ENCODE data around the genes CD3G, KMT2A, MFRP, TRIM29 and ARHGEF12.

GRCh38 chr11:118305577-118306290 lies 1.2 kb downstream of the CD3E start:
- PRO-cap = no peak

DNA sequence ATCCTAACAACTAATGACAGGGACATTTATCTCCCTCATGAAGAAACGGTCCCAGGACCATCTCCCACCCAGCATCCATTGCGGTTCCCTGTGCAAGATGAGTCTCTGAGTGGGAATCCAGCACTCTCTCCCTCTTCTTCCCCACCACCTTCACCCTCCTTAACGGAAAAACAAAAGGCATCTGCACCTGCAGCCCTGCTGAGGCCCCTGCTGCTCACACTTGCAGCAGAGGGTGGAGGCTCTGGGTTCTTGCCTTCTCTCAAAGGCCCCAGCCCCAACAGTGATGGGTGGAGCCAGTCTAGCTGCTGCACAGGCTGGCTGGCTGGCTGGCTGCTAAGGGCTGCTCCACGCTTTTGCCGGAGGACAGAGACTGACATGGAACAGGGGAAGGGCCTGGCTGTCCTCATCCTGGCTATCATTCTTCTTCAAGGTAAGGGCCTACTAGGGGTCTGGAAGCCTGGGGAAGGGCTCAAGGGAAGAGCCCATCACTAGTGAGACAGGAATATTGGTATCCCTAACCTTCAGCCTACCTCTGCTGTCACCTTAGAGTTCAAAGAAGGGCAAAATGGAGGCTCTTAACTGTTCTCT lies at the start of gene CD3G:
CD3G (plus strand) TSS at position 296 of the 588 bp plus-strand sequence.
- PRO-cap = bidirectional peak, plus-strand start at position 312 of the sequence, minus-strand start at position 234 of the sequence

DNA sequence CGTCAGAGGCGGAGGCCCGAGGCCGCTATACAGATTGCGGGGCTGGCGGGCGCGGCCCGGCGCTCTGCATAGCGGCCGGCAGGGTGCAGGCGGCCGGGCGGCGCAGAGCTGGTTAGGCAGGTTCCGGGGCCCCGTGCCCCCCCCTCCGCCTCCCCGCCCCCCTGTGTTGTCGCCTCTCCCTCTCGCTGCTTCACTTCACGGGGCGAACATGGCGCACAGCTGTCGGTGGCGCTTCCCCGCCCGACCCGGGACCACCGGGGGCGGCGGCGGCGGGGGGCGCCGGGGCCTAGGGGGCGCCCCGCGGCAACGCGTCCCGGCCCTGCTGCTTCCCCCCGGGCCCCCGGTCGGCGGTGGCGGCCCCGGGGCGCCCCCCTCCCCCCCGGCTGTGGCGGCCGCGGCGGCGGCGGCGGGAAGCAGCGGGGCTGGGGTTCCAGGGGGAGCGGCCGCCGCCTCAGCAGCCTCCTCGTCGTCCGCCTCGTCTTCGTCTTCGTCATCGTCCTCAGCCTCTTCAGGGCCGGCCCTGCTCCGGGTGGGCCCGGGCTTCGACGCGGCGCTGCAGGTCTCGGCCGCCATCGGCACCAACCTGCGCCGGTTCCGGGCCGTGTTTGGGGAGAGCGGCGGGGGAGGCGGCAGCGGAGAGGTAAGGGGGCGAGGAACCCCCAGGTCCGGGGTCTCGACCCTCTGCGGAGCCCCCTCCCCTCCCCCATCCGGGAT lies at the start of gene KMT2A:
KMT2A (plus strand) TSS at position 188 of the 714 bp plus-strand sequence.
- PRO-cap = bidirectional peak, plus-strand start at position 193 of the sequence, minus-strand start outside the sequence; unidirectional peak, plus-strand start at position 416 of the sequence

DNA sequence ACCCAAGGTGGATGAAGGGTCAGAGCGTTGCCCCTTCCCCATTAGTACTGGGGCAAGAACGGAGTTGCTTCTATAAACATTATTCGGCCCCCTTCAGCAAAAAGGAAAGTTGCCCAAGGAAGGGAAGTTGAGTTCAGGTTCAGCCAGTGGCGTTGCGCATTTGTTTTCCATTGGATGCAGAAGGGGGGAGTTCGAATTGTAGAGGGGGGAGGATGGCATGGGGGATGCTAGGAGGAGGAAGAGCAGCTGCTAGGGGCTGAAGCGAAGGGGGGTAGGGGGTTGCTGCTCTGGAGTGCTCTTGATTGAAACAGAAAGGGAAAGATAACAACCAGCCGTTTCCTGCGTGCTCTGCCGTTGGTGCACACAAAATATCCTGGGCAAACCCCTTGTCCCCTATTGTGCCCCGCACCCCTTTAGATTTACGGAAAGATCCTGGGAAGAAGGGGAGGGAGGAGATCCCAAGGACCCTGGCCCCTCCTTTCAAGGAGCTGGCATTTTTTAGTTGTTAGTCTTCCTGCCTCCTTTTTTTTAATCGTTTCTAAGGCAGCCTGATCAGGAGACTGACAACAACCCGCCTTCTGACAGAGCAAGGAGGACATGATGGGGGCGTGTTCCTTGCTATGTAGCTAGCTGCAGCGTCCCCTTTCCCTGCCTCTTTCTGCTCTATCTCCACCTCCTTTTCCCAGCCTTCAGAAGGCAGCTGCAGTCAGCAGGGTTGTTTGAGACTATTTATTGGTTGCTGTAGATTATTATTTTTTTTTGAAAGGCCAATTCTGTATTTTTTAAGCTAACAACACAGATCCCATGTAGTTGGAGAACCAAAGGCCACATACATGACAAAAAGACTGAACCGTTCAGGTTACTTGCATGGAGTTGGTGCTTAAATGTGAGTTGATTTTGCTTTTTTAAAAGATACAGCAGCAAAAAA lies 2.2 kb downstream of the KMT2A start:
- PRO-cap = unidirectional peak, minus-strand start at position 530 of the sequence

DNA sequence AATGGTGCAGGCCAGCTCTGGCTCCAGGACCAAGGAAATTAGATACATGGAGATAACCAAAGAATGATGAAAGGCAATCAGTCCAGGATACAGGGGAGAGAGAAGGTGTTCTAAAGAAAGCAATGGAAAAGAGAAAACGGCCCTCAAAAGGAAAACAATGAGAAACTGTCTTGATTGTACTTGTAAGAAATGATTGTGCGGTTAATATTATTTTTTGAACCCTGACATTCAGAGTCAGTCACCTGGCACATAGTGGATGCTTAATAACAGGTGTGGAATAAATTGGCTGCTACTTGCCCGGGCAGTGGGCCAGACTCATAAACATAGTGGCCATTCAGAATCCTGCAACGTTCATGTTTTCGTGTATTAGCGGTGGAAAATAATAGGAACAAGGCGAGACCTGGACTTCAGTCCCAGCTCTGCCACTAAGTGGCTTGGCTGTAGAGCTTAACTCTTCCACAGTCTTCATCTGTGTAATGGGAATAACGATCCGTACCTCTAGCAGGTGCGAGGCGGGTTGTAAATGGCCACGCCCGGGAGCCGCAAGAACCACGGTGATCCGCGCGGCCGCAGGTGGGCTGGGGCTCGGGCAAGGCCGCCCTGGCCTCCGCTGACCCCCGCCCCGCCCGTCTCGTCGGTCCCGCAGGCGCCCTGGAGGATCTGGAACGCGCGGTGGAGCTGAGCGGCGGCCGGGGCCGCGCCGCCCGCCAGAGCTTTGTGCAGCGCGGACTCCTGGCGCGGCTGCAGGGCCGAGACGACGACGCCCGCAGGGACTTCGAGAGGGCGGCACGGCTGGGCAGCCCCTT lies 781 bp upstream of the TMEM25 start:
- PRO-cap = bidirectional peak, plus-strand start at position 663 of the sequence, minus-strand start at position 626 of the sequence

- PRO-cap = no peak
Measured at GRCh38 chr11:118580859-118581446, 8.7 kb downstream of the ARCN1 start.

- PRO-cap = no peak
Measured at GRCh38 chr11:118906668-118907146, 19.0 kb downstream of the BCL9L start.

DNA sequence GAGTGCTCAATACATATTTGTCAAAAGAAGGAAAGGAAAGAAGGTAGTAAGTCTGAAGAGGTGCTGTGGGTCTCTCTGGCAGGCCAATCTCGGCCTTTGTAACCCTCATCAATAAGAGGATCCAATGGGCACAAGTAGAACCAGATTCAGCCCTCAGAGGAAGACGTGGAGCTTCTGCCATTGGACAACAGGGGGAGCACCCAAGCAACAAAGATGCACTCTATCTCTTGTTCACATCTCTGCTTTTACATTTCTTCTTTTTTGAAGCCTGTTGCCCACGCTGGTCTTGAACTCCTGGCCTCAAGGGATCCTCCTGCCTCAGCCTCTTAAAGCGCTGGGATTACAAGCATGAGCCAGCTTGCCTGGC lies 2.2 kb upstream of the VPS11 start:
- PRO-cap = no peak

DNA sequence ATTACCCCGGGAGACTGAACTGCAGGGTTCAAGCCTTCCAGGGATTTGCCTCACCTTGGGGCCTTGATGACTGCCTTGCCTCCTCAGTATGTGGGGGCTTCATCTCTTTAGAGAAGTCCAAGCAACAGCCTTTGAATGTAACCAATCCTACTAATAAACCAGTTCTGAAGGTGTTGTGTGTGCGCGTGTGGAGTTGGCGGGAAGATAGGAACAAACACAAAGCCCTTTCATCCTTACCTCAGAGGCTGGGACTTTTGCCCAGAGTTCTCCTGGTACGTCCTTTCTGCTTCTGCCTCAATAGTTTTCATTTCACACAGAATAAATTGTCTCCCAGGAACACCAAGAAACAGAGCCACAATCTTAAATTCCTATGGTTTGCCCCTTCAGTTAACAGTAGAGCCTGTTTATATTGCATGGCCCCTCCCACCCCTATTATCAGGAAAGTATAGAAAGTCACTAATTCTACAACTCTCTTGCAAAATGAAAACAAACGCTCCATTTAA lies 1.8 kb downstream of the H2AX start:
- PRO-cap = no peak

DNA sequence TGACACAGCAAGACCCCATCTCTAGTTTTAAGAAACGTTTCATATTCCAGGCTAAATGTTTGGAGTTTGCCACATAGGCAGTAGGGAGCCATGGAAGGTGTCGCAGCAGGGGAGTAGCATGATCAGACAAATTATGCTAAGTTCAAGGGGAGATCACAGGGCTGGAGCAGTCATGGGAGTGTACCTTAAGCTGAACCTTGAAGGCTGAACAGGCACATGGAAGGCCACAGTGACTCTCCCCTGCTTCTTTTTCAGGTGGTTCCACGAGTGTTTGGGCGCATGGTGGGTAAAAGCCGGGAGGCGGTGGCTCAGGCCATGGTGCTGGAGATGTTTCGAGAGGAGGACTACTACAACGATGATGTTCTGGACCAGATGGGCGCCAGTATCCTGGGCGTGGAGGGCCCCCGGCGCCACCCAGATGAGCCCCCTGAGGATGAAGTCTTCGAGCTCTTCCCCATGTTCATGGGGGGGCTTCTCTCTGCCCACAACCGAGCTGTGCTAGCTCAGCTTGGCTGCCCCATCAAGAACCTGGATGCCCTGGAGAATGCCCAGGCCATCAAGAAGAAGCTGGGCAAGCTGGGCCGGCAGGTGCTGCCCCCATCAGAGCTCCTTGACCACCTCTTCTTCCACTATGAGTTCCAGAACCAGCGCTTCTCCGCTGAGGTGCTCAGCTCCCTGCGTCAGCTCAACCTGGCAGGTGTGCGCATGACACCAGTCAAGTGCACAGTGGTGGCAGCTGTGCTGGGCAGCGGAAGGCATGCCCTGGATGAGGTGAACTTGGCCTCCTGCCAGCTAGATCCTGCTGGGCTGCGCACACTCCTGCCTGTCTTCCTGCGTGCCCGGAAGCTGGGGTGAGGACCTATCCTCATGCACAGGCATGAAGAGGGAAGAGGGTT lies 5.6 kb upstream of the NHERF4 start:
- PRO-cap = no peak

DNA sequence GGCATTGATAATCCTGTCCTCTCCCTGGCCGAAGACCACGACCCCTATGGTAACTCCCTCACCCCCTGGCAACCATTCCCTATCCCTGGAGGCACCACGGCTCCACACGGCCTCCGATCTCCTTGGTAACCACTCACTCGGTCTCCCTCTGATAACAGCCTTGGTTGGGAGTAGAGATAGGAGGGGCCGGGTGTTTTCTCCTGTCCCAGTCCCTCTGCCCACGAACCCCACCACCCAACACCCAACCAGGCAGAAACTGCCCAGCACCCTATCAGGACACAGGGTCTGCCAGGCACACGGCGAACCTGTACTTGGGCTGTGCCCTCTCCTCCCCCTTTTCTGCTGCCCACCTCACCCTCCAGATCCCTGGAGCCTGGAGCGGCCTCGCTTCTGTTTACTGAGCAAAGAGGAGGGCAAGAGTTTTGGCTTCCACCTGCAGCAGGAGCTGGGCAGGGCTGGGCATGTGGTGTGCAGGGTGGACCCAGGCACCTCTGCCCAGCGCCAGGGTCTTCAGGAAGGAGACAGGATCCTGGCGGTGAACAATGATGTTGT lies 918 bp downstream of the NHERF4 start:
- PRO-cap = no peak

DNA sequence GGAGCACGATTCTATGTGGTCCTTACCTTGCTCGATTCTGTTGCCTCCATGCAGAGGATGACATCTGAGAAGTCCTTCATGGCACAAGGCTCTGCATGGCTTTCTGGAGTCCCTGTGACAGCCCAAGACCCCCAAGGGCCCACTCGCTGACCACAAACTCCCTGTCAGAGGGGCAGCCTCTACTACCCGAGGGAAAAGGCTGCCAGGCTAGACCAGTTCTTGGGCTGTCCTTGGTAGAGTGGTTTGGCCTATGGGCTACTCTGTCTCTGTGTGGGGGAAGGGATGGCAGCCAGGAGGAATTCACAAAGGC lies at the start of gene MFRP:
MFRP (minus strand) TSS at position 272 of the 310 bp plus-strand sequence.
- PRO-cap = no peak

GRCh38 chr11:119361950-119362341 lies 15.4 kb upstream of the MFRP start:
- PRO-cap = no peak

DNA sequence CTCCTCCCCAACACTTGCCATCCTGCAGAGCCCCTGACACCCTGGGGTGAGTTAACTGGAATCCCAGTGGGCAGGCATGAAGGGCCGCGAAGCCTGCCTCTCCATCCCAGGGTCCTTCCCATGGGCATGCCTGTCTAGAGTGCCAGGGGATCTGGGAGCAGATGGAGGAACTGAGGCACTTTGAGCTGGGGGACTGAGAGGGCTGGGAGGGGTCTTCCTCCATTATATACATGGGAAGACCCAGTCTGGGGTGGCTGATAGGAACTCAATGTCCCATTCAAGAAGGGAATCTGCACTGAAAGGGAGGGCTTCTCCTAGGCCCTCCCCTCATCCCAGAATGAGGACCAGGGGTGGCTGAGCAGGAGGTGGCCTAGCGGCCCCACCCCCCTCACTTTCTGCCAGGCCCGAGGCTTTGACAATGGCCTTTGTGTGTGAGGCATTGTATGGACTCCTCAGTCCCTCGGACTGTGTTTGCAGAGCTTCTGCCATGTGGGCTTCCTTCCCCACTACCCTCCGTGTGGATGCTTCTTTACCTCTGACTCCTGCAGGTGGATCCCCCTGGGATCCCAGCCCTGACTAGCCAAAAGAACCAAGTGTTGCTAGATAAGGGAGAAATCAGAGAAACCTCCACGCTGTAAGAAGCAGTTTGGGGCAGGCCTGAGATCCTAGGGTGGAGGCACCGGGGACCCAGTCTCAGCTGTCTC lies 65.7 kb downstream of the NECTIN1 start:
- PRO-cap = no peak

DNA sequence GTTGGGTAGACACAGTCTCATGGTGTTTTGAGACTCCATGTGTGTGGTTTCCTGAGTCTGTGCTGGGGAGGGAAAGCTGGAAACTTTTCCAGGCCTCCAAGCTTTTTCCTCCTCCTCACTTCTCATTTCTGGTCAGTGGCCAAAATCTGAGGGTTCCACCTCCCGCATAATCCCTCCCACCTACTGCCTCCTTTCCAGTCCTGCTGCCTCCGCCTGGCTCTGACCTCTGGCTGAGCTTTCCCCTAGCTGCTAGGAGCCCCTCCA lies 51.2 kb upstream of the NECTIN1 start:
- PRO-cap = no peak

DNA sequence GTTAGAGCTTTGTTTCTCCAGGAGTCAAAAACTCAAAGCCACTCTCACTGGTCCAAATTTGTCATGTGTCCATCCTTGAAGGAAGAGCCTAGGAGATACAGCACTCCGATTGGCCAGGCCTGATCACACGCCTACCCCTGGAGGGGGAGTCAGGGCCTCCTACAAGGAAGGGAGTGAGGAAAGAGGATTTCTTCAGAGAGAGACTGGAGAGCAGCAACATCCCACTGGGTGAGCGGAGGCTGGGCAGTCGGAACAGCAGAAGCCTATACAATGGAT lies 113.9 kb downstream of the TRIM29 start:
- PRO-cap = no peak

- PRO-cap = unidirectional peak, minus-strand start at chr11:120138113
Measured at GRCh38 chr11:120137750-120138865, at the start of gene TRIM29. Gene TRIM29 (minus strand): TSS chr11:120138113.

DNA sequence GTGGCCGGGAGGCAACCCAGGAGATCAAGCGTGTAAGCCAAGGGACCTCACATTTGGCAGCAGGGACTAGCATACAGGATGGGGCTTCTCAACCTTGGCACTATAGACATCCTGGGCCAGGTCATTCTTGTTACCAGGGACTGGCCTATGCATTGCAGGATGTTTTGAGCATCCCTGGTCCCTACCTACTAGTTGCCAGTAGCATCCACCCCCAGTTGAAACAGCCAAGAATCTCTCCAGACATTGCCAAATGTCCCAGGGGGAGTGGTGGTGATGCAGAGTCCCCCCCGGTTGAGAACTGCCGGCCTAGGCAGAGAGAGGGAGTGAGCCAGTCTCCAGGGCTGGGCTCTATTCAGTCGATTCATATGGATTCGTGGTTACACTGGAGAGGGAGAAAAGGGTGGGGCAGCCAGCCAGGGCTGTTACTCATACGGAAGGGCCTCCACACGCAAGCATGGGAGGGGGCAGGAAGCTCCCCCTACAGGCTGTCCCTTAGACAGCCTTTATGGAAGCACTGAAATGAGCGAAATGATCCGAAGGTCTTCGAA lies 18.7 kb upstream of the TLCD5 start:
- PRO-cap = no peak

DNA sequence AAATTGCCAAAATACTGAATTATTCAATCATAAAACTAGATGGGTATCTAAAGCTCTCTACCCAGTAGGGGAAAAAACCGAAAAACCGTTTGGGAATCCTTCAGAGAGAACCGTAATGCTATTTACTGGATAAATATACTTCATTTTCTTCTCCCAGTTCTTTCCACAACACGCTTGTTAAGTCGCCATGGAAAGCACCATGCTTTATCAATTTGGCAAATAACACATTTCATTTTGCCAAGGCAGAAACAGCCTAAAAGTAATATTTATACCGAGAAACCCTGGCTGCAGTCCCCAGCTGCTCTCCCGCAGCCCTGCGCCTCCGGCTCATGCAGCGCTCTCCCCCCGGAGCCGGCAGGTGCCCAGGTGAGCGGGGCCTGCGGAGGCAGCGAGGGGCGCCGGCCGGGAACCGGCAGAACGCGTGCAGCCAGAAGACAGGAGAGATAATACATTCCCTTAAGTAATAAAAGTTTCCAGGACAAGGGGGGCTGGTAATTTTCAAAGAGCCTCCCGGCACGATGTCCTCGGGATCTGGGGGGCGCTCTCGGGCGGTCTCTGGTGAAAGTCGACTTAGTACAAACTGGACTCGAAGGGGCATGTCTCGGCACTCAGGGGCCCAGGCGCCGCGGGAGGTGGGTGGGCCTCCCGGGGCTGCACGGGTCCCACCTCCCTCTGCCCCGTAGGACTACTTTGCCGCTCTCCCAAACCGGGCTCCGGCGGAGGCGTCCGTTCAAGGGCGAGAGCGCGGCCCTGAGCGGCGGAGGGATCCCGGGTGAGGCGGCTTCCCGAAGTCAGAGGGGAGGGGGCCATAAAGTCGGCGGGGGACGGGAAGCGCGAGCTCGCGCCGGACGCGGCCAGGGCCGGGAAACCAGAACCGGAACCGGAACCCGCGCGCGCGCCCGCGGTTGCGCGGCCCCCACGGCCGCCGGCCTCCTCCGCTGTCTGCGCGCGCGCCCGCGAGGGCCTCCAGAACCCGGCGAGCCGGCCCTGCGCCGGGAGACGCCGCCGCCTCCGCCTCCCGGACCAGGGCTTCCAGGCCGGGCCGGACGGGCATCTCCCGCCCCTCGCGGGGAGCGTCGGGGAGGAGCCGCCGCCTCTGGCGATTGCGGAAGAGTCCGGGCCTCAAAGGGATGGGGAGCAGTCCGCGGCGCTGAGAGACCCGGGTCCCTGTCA lies at the start of gene ARHGEF12:
ARHGEF12 (plus strand) TSS at position 969 of the 1,173 bp plus-strand sequence.
- PRO-cap = bidirectional peak, plus-strand start at position 357 of the sequence, minus-strand start at position 316 of the sequence; bidirectional peak, plus-strand start at position 969 of the sequence, minus-strand start at position 674 of the sequence

DNA sequence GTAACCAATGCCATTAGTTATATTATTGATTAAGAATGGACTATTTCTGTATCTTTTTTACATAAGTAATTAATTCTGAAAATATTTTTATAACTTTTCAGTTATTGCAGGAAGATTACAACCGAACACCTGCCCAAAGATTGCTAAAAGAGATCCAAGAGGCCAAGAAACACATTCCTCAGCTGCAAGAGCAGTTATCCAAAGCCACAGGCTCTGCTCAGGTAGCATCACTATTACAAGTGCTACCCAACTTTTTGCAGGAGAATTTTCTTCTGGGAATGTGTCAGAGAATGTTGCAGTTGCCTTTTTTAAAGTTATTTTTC lies 82.0 kb upstream of the GRIK4 start:
- PRO-cap = no peak